ENCODE results near the genes MAP4K2, GPHA2 and TM7SF2.

GRCh38 chr11:64767721-64768788, 8.3 kb upstream of the PYGM start:
- RRBS = no CpG with 5 or more reads among the region's 22 CpGs

DNA sequence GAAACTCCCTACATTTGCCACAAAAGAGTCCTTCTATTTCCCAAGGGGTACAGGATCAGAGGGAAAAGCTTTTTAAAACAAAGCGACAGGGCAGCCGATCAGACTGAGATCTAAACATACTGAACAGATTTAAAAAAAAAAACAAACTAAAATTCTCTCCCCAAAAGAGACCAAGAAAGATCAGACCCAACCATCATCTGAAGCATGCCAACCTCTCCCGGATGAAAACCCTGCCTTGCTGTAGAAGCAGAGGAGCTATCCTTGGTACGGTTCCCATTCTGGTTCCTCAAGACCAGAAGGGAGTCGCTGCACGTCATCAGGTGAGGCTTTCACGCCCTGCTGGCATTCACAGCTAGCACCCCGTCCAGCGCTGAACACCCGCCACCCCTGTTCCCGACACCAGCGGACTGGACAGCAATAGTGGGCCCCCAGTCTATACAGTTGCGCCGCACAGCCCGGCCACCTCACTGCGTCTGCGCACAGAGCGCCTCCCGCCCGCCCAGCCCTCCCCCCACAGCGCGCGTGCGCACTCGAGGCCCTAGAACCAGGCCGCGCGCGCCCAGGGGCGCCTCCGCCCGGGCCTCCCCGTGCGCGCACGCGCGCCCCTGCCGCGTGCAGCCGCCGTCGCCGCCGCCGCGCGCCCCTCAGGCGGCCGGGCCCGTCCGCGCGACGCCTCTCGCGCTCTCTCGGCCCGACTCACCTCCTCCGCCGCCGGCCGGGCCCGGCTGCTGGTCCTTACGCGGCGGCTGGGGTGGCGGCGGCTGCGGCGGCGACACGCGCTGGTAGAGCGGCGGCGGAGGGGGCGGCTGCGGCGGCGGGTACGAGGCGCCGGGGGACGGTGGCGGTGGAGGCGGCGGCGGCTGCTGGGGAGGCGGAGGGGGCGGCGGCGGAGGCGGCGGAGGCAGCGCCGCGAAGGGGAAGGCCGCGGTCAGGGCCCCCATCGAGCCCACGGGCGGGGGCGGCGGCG, 772 bp downstream of the SF1 start:
- RRBS = 2% methylated on average over 36 of the region's 106 CpGs

GRCh38 chr11:64802771-64803939, at the start of gene MAP4K2:
Gene MAP4K2 (minus strand): TSS chr11:64803214.
- RRBS = 4% methylated on average over 65 of the region's 108 CpGs

GRCh38 chr11:64803940-64804200, 856 bp upstream of the MAP4K2 start:
- RRBS = no CpG with 5 or more reads among the region's 7 CpGs

- RRBS = no CpG with 5 or more reads among the region's 8 CpGs
Observed at GRCh38 chr11:64861511-64862421, 16.7 kb downstream of the EHD1 start.

- RRBS = no CpG with 5 or more reads among the region's 7 CpGs
Observed at GRCh38 chr11:64865572-64866122, 12.8 kb downstream of the EHD1 start.

DNA sequence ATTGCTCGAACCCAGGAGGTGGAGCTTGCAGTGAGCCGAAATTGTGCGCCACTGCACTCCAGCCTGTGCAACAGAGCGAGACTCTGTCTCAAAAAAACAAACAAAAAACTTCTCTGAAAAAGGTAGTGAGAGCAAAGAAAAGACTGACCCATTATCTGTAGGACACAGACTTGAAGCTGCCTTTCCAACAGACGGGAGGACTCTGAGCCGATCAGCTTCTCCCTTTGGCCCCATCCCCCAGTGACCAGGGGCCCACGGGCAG, 3.0 kb downstream of the EHD1 start:
- RRBS = no CpG with 5 or more reads among the region's 7 CpGs

DNA sequence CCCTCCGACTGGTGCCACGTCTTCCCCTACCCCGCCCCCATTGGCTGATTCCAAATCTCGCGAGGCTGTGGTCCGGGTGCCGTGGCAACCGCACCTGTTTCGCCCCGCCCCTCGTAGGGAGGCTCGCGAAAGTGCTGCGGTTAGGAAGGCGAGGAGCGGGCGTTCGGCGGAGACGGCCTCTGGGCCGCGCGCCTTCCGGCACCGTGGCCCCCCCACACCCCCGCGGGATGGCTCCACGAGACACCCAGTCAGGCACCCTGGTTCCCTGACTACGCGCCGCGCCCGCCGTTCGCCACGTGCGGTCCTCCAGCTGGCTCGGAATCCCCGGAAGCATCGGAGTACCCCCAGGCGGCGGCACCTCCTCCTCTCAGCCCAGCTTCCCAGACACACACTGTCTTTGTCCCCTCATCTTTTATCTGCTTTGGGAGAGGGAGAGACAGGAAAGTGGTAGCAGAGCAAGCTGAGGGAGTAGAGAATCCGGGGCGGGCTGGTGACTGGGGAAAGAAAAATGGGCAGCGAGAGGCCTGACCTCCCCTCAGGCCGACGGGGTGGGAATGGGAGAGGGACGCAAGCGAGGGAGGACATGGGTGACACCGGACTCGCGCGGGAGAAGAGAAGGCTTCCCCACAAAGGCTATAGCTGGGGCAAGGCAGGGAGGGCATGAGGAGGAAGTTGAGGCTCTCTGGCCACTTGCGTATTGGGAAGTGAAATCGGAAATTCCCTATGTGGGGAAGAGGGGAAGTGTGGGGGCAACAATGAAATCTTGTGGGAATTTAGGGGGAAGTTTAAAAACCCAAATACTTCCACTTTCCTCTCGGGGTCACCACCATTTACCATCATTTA, 541 bp upstream of the EHD1 start:
- RRBS = no CpG with 5 or more reads among the region's 56 CpGs

DNA sequence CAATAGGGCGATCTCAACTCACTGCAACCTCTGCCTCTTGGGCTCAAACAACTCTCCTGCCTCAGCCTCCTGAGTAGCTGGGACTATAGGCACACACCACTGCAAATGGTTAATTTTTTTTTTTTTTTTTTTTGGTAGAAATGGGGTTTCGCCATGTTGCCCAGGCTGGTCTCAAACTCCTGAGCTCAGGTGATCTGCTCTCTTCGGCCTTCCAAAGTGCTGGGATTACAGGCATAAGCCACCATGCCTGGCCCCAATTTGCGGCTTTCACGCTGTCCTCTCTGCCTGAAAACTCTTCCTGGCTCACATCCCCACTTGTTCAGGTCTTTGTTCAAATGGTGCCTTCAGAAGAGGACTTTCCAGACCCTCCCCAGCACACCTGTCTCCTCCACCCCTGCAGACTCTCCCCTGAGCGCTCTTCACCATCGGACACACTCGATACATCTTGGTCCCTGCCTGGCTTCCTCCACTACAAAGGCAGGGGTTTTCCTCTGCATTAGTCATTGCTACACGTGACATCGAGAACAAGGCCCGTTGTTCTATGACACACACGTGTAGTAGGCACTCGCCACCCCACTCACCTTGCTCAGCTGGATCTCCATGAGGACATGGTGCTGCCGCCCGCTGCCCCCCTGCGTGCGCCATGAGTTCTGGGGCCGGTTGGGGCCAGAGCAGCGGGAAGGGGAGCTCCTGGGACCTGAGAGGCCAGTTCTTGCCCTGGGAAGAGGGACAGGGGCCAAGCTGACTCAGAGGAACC, 16.9 kb downstream of the ATG2A start:
- RRBS = no CpG with 5 or more reads among the region's 19 CpGs

DNA sequence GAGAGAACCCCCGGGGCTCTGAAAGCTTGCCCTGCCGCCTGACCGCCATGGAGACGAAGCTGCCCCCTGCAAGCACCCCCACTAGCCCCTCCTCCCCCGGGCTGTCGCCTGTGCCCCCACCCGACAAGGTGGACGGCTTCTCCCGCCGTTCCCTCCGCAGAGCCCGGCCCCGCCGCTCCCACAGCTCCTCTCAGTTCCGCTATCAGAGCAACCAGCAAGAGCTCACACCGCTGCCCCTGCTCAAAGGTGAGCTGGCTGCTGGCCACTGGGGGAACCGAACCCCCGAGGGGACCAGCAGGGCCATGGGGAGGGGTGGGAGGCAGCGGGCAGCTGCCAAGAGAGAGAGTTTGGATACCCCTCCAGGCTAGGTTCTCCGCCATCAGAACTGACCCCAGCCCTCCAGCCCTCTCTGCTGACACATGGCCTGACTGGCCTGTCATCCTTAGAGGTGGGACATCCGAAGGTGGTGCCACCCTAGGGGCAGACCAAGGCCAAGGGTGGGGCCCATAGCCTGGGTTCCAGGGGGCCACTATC, 1.3 kb downstream of the PPP2R5B start:
- RRBS = 16% methylated on average over 11 of the region's 21 CpGs

GRCh38 chr11:64930183-64930646, 5.5 kb downstream of the GPHA2 start:
- RRBS = no CpG with 5 or more reads among the region's 10 CpGs

GRCh38 chr11:64935753-64936394, at the start of gene GPHA2:
Gene GPHA2 (minus strand): TSS chr11:64935893.
- RRBS = no CpG with 5 or more reads among the region's 13 CpGs

DNA sequence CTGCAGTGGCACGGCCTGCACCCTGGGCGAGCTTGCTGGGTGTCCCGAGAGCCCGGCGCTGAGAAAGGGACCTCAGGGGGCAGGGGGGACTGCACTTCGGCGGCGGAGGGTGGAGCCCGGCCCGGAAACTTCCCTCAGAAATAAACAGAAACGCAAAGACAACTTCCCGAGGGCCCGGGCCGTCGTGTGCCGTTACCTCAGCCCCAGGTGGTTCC, 320 bp downstream of the MAJIN start:
- RRBS = 15% methylated on average over 12 of the region's 16 CpGs

DNA sequence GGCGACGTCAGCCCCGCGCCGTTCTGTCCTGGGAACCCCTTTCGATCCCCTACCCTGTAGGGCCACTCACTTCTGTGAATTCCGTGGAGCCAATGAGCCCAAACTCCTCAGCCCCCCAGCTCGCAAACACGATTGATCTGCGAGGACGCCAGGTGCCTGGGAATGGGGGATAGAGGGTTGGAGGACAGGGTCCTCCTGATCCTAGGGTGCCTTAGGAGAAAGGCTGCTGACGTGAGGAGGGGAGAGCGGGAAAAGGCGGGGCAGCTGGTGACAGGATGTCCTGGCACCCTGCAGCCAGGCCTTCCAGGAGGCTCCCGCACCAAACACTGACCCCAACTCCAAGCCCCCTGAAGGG, 7.2 kb downstream of the SAC3D1 start:
- RRBS = no CpG with 5 or more reads among the region's 15 CpGs

GRCh38 chr11:65111810-65112389, at the start of gene TM7SF2:
Gene TM7SF2 (plus strand): TSS chr11:65111872.
- RRBS = 4% methylated on average over 12 of the region's 36 CpGs

- RRBS = no CpG with 5 or more reads among the region's 12 CpGs
Observed at GRCh38 chr11:65120534-65121292, 1.2 kb downstream of the FAU start.

DNA sequence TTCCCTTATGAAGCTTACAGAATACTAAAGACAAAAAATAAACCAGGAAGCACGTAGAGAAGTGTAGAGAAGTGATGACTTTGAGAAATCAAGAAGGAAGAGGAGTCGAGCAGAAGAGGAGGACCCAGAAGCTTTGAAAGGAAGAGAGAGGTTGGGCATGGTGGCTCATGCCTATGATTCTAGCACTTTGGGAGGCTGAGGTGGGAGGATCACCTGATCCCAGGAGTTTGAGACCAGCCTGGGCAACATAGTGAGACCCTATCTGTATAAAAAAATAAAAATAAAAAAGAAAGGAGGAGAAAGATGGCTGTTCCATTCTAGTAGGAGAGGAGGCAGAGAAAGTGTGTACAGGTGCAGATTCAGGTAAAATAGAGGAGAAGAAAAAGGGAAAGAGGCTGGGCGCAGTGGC, 17.2 kb upstream of the SYVN1 start:
- RRBS = no CpG with 5 or more reads among the region's 3 CpGs

- RRBS = no CpG with 5 or more reads among the region's 9 CpGs
Observed at GRCh38 chr11:65370847-65371614, 11.4 kb downstream of the SLC25A45 start.

DNA sequence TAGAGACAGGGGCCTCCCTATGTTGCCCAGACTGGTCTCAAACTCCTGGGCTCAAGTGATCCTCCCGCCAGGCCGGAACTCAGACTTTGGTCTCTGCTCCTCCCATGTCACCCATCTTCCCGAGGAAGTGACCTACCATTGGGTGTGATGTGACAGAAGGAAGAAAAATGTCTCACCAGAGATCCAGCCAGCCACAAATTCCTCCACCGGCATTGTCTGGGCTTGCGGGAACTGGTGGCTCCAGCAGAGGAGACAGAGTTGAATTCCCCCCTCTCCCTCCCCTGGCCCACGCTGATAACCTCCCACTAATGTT, 751 bp downstream of the SLC25A45 start:
- RRBS = no CpG with 5 or more reads among the region's 6 CpGs

DNA sequence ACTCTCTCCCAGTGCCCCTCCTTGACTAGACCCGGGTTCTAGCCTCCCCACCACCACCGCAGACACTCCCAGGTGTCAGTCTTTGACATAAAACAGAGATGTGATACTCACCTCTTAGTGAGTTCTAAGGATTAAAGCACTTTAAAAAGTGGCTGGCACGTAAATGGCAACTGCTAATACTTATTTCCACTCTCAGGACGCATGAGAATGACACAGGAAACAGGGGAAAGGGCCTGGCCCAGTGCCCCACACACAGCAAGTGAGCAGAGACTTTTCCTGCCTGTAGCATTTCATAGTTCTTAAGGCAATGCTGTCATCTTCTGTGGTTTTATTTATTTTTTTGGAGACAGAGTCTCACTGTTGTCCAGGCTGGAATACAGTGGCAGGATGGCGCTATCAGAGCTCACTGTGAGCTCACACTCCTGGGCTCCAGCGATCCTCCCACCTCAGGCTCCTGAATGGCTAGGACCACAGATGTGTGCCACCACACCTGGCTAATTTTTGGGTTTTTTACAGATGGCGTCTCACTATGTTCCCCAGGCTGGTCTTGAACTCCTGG, 2.0 kb upstream of the FRMD8 start:
- RRBS = no CpG with 5 or more reads among the region's 7 CpGs

All from islet of Langerhans (tissue), 1 donor.